Esophagus muscularis mucosa (tissue), 4 donors: Measurements from ENCODE around the genes MOCS2, HSPB3 and CDC20B.

DNA sequence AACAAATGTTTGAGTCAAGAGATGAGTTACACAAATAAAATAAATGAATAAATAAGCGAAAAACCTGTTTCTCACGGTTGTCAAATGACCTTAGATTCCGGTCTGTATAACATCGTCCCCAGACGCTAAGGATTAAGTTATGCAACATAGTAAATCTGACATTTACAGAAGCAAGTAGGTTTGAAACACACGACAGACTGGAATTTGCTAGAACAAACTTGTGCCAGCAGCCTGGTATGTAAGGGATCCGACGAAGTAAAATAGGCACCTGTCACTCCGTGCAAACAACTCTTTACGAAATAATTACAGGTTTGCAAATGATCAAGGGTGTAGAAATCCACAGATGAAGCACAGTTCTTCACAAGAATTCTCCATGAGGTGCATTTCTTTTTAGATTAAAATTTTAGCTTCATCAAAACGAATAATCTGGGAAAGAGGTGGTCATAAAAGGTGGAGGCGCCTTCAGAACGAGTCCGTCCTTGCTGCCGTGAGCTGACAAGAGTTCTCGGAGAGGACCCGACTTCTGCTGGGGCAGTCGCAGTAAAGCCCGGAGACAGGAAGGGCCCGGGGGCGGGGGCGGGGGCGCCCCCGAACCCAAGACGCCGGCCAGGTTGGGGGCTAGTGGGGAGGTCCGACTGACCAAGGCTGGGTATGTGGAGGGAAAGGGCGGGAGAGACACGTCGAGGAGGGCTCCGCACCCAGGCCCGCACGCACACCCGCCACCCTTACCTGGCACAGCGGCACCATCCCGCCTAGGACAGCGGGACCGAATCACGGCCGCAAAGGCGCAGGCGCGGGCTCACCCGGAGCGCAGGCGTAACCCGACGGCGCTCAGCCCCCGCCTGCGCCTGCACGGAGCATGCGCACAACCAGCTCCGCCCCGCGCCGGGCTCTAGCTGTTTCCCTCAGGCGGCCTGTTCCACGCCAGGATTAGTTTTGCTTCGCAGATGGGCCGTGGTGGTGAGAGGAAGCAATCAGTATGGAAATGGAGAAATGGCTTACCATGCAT, at the start of gene MOCS2:
TSS of gene MOCS2 (minus strand) at position 775 of the 1,009 bp plus-strand sequence.
- PRO-cap = bidirectional peak, plus-strand start at position 933 of the sequence, minus-strand start at position 781 of the sequence
- RAMPAGE, long total RNA, 4 experiments = start-site peak on the plus strand in 3 of 4 experiments, centred at positions 876 to 891 of the sequence, 18 to 46 reads per replicate; start-site peak on the minus strand in 4 of 4 experiments, centred at positions 762 to 770 of the sequence, 1,175 to 2,629 reads per replicate

DNA sequence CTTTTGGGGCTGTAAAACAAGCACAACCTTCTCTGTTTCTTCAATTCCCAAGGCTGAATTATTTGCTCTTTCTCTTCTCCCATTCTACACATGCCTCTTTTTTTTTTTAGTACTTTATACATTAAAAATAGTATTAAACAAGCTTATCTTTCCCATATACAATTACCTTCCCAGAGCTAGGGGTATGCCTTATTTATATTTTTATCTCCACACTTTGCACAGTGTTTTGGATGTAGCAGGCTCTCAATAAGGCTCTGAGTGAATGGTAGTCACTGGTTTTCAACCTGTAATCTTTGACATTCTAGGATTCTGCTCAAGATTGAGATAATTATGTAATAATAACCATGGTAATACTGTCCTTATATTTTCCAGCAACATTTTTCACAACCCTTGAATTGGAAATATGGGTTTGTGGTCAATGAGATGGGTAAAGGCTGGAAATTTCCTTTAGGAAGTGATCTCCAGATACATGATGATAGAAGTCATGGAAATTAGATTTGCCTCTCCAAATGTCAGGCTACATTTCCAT, 267.2 kb downstream of the ARL15 start:
- PRO-cap = no peak
- RAMPAGE, long total RNA, 4 experiments = no peak in any of the 4 experiments

GRCh38 chr5:54045506-54045910, 264.9 kb downstream of the ARL15 start:
- PRO-cap = no peak
- RAMPAGE, long total RNA, 4 experiments = no peak in any of the 4 experiments

DNA sequence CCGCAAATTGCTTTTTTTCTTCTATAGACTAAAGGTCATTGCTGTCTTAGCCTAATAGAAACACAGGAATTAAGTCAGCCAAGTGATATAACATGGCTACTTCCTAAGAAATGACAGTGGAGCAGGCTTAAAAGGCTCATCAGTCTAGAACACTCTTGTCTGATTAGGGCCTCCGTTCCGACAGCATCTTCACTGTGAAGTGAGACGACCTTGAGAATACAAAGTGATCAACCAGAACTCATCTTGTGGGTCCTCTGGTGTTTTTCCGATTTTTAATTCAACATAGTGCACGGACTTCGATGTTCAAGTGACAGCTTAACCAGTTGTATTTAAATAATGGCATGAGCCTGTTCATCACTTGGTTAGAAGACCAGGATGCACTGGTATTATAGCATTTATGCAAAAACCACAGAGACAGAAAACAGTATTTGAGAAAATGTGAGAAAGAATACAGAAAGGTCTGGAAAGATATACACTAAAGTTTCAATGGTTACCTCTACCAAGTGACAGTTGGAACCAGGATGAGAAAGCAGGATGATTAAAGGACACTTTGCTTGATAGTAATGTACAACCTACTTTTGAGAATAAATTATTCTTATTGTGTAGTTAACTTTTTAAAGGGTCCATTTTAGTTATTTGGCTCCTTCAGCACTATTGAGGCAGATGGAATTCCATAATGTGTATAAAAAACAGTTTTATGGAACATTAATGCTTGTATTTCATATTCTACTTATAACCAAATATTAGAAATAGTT, 251.1 kb downstream of the ARL15 start:
- PRO-cap = no peak
- RAMPAGE, long total RNA, 4 experiments = no peak in any of the 4 experiments

DNA sequence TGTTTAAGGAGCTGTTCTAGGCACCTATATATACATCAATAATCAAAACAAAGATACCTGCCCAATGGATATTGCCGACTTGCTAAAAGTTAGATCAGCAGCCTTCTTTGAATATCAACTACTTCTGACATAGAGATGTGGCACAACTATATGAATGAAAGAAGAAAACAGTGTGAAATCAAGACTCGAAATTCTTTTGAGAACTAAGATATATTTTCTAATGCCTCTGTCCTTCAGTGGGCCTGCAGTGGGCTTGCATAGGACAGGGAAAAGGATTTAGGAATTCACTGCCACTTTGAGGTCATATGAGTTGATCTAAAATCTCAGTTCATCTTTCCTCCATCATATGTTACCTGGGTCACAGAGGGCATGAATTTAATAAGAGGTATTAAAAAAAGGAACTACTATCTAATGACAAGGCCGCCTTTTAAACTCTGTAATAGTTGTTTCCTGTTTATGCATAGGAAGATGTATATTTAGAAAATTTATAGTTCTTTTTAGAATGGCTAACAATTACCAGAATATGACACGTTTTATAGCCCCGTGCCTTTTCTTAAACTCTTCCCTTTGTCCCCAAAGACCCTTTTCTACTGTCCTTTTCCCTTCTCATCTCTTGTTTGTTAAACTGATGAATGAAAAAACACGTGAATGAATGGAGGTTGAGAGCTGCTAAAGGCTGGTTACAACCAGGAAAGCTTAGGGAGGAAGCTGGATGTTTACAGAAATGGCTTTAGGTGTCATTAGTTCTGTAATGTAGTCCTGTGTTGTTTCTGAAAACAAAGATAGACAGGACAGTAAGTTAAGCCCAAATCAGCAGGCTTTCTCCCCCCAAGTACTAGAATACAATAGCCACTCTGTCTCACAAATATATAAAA, 215.3 kb downstream of the ARL15 start:
- PRO-cap = no peak
- RAMPAGE, long total RNA, 4 experiments = no peak in any of the 4 experiments

GRCh38 chr5:54232020-54232558, 78.3 kb downstream of the ARL15 start:
- PRO-cap = no peak
- RAMPAGE, long total RNA, 4 experiments = no peak in any of the 4 experiments

DNA sequence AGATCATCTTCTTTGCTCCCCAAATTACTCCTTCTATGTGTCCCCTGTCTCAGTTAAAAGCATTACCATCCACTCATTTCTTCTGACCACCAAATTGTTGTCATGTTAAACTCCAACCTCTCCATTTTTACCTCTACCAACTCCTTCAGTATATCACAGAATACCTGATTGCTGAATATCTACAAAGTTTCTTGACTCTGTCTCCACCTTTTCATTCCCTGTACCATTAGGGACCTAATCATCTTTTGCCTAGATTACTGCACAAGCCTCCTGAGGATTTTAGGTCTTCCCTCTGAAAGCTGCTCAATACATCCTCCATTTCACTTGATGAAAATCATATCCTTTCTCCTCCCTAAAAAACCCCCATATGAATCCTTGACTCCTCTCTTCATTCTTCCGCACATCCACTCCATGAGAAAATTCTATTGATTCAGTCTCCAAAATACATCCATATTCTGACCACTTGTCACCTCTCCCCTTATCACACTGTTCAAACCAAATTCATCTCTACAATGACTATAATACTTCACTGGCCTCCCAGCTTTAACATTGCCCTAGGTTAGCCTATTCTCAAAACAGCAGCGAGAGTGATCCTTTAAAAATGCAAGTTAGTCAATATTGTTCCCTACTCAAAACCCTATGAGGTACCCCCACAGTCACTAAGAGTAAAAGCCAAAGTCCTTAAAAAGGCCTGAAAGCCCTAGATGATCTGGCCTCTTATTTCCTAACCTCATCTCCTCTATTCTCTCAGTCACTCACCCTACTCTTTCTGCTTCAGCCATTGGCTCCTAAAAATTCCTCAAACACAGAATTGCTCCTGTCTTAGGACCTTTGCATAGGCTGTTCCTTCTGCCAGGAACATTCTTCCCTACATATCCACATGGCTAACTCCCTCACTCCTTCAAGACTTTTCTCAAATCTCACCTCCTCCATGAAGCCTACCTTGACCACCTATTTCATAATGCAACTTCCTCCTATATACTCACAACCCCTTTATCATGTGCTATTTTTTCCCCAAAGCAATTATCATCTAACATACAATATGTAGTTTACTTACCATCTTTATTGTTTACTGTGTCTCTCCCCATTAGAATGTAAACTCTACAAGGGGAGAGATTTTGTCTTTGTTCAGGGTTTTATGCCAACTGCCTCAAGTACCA, 46.1 kb downstream of the ARL15 start:
- PRO-cap = no peak
- RAMPAGE, long total RNA, 4 experiments = no peak in any of the 4 experiments

DNA sequence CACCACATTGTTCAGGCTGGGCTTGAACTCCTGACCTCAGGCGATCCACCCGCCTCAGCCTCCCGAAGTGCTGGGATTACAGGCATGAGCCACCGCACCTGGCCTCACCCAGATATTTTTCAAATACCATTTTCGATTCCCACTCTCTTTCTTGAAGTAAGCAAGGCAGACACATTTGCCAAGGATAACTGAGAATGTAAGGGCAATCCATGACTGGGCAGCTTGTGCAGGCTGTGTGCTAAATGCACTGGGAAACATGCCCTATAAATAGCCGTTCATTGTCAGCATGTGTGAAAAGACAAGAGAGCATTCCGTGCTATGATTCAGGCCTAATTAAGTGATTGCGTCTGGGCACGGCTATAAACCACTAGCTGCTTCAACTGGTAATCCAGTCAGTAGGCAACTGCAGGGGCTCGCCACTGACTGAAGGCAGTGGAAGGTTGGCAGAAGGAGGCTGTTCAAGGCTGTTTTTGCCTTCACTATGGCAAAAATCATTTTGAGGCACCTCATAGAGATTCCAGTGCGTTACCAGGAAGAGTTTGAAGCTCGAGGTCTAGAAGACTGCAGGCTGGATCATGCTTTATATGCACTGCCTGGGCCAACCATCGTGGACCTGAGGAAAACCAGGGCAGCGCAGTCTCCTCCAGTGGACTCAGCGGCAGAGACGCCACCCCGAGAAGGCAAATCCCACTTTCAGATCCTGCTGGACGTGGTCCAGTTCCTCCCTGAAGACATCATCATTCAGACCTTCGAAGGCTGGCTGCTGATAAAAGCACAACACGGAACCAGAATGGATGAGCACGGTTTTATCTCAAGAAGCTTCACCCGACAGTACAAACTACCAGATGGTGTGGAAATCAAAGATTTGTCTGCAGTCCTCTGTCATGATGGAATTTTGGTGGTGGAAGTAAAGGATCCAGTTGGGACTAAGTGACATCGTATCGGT, at the start of gene HSPB3:
TSS of gene HSPB3 (plus strand) at position 391 of the 946 bp plus-strand sequence.
- PRO-cap = bidirectional peak, plus-strand start at position 391 of the sequence, minus-strand start at position 240 of the sequence; bidirectional peak, plus-strand start at position 717 of the sequence, minus-strand start at position 654 of the sequence
- RAMPAGE, long total RNA, 4 experiments = start-site peak on the plus strand in 4 of 4 experiments, centred at positions 396 to 406 of the sequence, 142 to 2,271 reads per replicate

DNA sequence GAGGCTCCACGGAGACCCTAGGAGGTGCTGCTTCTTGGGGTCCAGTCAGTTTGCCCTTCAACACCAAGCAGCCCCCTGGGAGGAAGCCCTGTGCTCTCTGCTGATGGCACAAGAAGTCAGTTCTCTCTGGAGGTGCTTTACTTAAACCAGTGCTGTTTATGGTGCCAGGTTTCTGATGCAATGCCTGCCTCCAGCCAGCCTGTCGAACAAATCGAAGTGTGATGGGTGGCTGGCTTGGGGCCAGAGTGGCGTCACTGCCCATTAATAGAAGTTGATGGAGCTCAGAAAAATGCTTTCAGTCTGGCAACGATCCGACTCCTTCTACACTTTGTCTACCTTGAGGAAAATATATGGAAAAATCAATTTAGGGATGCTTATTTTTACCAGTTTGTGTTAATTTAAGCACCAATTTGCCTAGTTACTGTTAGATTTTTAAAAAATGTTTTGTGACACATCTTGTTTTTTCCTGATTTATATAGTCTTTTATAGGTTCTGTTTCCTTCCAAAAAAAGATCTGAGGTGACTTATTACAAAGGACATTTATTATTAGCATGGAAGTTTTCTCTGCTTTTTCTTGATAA, 134.2 kb downstream of the SNX18 start:
- PRO-cap = unidirectional peak, minus-strand start at position 128 of the sequence
- RAMPAGE, long total RNA, 4 experiments = no peak in any of the 4 experiments

DNA sequence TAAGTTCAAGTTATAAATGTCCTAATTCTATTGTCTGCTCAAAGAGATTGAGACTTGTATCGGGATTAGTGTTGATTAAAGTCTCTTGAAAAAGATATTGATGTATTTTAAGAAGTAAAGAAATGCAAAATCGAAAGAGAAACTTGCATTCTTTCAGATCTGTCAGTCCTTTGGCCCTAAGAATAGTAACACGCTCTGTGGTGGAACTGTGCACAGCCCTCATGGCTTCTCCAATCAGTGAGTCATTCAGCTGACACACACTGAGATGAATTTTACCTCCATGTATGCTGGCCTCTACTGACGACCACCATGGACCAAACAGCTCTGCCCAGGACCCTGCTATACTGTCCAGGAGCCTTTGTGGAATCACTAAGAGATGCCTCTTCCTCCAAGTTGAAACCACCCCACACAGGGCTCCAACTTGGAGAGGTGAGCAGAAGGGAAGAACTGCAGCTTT, 232.3 kb downstream of the ESM1 start:
- PRO-cap = no peak
- RAMPAGE, long total RNA, 4 experiments = no peak in any of the 4 experiments

DNA sequence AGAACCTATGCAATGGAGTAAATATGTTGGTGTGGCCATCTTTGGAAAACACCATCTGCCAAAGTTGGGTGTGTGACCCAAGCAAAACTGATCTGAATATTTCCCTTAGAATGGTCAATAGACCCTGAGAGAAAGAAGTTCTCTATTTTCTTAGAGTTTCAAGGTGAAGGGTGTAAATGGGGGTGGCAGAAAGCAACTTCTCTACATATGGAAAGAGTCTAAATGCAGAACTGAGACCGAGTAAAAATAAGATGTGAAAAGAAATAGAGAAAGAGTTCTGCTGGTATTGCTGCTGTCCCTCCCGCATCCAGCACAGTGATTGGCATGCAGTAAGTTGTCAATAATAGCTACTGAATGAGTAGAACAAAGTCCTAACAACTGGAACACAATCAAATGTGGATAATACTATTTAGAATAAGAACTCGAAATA, 212.6 kb downstream of the ESM1 start:
- PRO-cap = no peak
- RAMPAGE, long total RNA, 4 experiments = no peak in any of the 4 experiments

- PRO-cap = no peak
- RAMPAGE, long total RNA, 4 experiments = no peak in any of the 4 experiments
These were observed at the start of gene CDC20B for GRCh38 chr5:55172935-55173684. TSS of gene CDC20B (minus strand) at chr5:55173177.

GRCh38 chr5:55429076-55429754, 105.5 kb downstream of the PLPP1 start:
- PRO-cap = no peak
- RAMPAGE, long total RNA, 4 experiments = no peak in any of the 4 experiments

- PRO-cap = no peak
- RAMPAGE, long total RNA, 4 experiments = no peak in any of the 4 experiments
These were observed 103.0 kb downstream of the PLPP1 start for GRCh38 chr5:55431509-55432371.

DNA sequence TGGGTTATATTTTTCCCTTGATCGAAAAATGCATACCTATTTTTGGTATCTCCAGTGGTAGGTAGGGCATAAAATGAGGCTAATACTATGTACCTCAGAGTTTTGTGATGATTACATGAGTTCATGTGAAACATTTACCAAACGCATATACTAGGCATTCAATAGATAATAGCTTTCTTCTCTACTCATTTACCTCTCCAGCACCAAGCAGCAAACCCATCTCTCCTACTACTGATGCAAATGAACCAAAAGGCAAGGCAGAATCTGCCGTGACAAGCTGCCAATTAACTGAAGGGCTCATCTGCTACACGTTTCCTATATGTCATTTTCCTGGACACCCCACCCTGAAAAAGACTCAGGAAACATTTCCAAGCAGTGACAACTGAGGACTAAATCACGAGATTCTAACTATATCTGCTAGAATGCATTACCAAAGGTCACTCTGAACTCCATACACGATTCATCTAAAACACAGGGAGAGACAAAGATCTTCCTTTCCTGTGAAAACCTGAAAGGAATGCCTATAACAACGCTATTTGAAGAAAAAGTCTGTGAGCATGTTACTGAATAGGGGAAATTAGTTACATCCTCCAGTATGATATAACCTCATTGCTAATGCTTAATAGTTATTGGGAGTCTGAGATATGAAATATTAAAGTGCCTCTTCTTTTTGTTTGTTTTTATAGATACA, 12.9 kb downstream of the PLPP1 start:
- PRO-cap = no peak
- RAMPAGE, long total RNA, 4 experiments = no peak in any of the 4 experiments

DNA sequence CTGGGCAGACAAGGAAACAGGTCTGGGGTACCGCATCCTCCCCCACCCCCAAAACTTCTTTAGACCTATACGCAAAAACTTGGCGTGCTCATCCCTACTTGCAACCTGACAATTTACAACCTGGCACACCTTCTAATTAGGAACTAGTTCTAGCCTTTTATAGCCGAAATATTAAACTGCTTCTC, 907 bp downstream of the PLPP1 start:
- PRO-cap = no peak
- RAMPAGE, long total RNA, 4 experiments = no peak in any of the 4 experiments

DNA sequence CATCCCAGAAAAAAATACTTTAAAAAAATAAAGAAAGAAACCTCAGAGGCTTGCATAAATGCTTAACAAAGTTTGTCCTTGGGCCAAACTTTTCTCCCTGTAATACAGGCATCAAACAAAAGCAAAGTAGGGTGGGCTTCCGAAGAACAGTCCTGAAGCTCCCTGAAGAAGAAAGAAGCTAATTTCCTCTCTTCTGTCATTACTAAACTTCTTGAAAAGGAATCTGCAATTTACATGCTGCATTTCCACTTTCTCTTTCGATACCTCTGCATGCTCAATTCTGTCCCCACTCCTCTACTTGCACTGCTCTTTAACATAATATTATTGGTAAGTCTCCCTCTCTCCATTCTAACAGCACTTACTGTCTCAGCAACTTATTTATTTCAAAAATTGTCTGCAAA, 3.8 kb upstream of the PLPP1 start:
- PRO-cap = no peak
- RAMPAGE, long total RNA, 4 experiments = no peak in any of the 4 experiments

GRCh38 chr5:55591565-55592090, 56.9 kb upstream of the PLPP1 start:
- PRO-cap = no peak
- RAMPAGE, long total RNA, 4 experiments = no peak in any of the 4 experiments

GRCh38 chr5:55600939-55601948, 66.5 kb upstream of the PLPP1 start:
- PRO-cap = bidirectional peak, plus-strand start at chr5:55601565, minus-strand start at chr5:55601212
- RAMPAGE, long total RNA, 4 experiments = no peak in any of the 4 experiments

GRCh38 chr5:55610526-55610871, 75.7 kb upstream of the PLPP1 start:
- PRO-cap = no peak
- RAMPAGE, long total RNA, 4 experiments = no peak in any of the 4 experiments